Suprapubic skin (tissue), 4 donors: ENCODE measurements around the genes KIF19 and CD300A.

DNA sequence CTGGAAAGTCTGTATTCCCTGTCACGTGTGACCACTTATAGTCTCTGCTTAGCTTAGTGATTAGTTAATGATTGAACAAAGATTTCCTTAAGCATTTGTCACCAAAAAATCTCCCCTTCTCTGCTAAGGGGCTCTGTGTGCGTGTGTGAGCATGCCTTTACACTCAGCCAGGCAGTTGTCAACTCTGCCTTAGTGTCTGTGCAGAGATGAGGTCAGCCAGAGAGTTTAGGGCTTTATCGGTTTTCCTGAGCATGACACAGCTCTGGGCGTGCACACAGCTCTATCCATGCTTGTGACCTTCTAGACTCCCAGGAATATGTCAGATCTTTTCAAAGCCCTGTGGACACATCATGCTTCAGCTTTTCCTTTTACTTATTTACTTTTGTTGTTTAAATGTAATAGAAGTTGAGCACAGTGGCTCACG is 21.8 kb downstream of the DNAI2 start:
- PRO-cap: no peak
- RAMPAGE, long total RNA, 4 experiments: no peak in any of the 4 experiments

DNA sequence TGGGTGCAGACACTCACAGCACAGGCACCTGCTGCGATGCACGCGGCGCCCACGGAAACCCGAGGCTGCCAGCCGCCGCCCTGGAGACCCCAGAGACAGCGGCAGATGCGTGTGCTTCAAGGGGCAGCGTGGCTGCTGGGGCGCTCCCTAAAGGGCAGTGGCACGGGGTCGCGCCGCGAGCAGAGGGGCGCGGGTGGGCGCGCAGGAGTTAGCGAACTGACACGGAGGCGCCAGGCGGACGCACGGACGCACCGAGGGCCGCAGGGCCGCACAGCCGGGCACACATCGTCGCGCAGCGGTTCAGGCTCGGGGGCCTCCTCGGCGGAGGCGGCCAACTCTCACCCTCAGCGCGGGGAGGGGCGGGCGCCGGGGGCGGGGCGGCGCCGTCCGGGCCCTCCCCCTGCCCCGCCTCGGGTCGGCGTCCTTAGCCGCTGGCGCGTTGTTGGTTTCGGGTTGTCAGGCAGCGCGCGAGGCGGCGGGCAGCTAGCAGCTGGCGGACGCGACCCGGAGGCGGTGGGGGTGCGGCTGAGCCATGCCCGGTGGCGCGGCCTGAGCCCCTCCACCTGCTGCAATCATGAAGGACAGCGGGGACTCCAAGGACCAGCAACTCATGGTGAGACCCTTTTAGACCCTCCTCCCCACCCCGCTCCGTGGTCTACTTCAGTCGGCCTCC is at the start of gene KIF19:
Gene KIF19 (plus strand): TSS at position 451 of the 673 bp plus-strand sequence.
- PRO-cap: no peak
- RAMPAGE, long total RNA, 4 experiments: no peak in any of the 4 experiments

GRCh38 chr17:74387904-74388131 is 20.5 kb downstream of the GPR142 start:
- PRO-cap: no peak
- RAMPAGE, long total RNA, 4 experiments: no peak in any of the 4 experiments

DNA sequence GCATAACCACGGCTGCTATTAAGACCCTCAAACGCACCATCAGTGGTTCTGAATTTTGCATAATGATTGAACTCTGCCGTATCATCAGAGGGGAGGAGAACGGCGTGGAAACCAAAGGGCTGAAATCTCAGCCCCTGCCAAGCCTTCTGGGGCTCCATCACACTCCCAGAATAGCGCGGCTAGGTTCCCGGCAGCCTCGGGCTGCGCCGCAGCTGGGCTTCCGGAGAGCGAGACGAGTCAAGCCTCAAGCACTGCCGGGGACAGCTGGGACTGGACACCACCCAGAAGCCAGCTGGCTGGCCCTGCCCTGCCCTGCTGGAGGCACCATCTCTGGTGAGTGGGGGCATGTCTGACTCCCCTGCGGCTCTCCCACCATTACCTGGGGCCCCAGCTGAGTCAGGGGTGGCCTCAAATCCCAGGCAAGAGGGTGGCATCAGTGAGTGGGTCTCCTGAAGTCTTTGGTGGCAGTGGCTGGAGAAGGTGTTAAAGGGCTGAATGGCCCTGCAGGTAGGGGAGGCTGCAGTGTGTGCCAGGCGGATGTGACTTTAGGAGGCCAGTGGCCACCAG is 7.2 kb upstream of the GPRC5C start:
- PRO-cap: no peak
- RAMPAGE, long total RNA, 4 experiments: no peak in any of the 4 experiments

DNA sequence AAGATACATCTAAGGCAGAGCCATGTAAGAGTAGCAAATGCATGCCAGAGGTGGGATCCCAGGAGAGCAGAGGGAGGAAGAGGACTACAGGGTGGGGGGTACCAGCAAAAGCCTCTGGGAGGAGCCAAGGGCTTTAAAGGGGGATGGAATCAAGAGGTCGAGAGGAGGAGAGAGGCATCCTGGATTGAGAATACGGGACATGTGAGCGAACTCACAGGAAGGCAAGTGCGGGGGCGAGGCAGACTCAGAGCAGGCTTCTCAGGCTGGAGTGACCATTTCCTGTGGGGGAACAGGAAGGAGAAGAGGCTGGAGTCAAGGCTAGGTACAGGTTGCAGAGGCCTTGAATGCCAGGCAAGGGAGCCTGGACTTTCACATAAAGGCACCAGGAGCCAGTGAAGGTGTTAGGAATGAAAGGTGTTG is 5.5 kb upstream of the GPRC5C start:
- PRO-cap: no peak
- RAMPAGE, long total RNA, 4 experiments: no peak in any of the 4 experiments

DNA sequence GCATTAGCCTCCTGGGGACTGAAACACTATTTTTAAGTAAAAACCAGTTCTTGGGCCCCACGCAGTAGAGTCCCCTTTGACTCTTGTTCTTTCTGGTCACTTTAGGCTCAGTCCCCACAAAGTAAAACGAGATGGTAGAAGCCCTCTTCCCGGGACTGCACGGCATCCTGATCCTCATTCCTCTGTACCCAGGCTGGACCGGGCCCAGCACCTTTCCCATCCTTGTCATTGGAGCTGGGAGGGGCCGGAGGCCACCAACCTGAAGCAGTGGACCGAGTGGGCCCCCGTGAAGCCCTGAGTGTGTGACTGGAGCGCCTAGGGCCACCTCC is 17.2 kb upstream of the CD300A start:
- PRO-cap: no peak
- RAMPAGE, long total RNA, 4 experiments: no peak in any of the 4 experiments

DNA sequence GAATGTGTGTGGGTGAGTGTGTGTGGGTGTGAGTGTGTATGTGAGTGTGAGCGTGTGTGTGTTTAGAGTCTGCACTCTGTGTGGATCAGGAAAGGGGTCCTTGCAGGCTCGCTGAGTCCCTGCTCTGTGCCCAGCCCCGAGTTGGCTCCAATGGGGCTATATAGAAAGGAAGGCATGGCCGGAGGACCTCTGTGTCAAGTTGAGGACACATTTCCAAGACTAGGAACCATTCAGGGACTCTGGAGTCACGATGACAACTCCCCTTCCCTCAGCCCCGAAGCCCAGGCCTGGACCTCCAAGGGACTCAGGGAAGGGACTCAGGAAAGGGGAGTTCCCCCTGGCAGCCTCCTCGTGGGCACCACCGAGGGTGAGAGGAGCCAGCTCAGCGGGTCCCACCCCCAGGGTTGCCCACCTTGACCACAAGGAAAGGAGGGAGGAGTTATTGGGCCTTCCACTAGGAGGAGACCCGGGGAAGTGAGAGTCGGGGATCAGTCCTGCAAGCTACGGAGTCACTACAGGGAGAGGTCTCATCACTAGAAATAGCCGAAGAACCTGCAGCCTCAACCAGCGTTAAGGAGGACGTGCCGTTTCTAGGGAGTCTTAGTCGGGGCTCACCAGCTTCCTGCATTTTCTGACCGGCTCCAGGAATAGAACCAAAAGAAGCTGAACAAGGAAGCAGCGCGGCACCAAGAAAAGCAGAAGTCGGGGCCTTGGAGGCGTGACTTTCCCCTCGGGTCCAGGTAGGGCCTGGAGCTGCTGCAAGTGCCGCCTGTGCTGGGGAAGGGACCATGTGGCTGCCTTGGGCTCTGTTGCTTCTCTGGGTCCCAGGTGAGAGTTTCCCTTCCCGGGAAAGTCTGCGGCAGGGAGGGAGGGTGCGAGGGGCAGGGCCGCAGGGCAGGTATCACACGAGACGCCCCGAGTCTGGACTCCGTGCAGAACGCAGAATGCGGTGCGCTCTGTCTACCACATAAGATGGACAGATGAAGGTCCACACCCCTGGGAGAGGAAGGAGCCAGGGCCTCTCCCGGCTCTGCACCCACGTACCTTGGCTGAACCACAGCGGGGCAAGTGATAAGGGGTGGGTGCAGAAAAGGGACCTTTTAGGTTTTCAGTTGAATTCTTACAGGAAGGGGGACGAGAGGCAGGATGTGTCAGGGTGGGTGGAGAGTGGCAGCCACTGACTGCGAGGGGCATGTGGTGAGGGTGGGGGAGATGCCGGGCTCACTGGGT is at the start of gene CD300A:
Gene CD300A (plus strand): TSS at position 719 of the 1,230 bp plus-strand sequence.
- PRO-cap: unidirectional peak, plus-strand start at position 765 of the sequence
- RAMPAGE, long total RNA, 4 experiments: start-site peak on the plus strand in 3 of 4 experiments, centred at positions 742 to 766 of the sequence, 5 to 16 reads per replicate

DNA sequence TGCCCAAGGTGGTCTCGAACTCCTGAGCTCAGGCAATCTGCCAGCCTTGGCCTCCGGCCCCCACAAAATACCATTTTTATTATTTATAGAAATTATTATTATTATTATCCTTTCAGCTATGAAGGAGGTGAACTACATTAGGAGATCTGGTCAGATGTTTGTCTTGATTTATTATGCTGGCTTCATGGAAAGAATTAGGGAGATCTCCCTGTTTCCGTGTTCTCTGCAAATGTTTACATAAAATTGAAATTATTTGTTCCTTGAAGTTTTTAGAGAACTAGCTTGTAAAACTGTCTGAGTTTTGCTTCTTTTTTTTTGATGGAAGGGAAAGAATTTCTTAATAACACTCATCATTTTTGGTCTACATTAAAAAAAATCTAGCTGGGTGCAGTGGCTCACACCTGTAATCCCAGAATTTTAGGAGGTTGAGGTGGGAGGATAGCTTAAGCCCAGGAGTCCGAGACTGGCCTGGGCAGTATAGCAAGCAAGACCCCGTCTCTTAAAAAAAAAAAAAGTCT is 2.5 kb downstream of the CD300A start:
- PRO-cap: no peak
- RAMPAGE, long total RNA, 4 experiments: no peak in any of the 4 experiments

- PRO-cap: no peak
- RAMPAGE, long total RNA, 4 experiments: no peak in any of the 4 experiments
These were observed 18.6 kb downstream of the CD300LB start for GRCh38 chr17:74512376-74513278.

DNA sequence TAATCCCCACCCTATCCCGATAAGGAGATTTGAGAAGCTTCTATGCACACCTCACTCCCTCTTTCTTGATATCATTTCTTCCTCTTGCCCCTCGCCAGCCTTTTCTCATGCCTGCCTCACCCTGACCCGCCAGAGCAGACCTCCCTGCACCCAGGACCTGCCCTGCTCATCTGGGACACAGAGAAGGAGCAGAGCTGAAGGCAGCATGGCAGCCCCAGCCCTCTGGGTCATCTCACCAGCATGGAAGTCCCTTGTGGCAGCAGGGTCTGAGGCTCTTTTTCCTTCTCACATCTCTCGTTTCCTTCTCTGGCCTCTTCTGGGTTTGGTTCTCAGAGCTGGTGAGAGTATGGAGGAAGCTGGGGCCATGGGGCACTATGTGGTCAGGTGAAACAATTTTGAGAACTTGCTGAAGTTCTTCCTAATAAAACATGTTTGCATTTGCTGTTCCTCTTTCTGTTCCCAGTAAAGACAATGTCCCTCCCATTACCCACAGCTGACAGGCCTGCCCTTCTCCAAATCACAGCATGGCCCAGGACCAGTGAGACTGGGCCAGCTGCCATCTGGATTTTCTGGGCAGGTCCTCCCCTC is 21.3 kb upstream of the CD300C start:
- PRO-cap: no peak
- RAMPAGE, long total RNA, 4 experiments: no peak in any of the 4 experiments

DNA sequence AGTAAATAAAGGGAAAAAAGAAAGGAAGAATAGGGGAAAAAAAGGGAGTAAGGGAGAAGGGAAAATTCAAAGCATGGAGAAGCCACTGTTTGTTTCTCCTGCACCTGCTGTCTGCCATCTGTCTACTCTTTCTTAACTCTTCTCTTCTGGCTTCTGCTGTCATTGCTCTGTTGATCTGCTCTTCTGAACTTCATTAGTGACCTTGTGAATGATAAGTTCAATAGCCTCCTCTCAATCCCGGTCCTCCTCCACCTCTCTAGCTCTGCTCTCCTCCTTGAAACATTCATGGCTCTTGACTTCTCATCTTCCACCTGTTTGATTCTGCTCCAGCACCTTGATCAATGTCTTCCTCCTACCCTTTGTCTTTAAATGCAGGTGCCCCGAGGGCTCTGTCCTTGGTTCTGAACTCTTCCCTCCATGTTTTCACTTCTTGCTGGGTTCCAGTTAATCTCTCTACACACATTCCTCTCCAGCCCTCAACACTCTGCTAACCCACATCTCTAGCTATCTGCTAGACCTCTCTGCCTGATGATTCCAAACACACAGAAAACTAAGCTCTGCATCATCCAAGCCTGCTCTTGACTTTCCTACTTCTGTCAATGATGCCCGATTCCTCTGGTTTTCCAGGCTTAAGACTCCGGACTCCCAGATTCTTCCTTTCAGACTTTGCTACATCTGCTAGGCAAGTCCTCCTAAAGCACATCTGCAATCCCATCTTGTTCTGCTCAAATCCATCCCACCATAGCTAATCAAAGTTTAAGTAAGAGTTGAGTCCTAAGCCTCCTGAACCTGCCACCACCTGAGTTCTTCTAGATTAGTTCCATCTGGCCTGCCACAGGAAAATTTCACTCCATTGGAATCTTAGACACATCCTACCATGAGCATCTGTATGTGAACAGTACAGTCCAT is 13.4 kb downstream of the CD300E start:
- PRO-cap: no peak
- RAMPAGE, long total RNA, 4 experiments: no peak in any of the 4 experiments

GRCh38 chr17:74677470-74677929 is 35.2 kb downstream of the CD300LF start:
- PRO-cap: no peak
- RAMPAGE, long total RNA, 4 experiments: no peak in any of the 4 experiments

DNA sequence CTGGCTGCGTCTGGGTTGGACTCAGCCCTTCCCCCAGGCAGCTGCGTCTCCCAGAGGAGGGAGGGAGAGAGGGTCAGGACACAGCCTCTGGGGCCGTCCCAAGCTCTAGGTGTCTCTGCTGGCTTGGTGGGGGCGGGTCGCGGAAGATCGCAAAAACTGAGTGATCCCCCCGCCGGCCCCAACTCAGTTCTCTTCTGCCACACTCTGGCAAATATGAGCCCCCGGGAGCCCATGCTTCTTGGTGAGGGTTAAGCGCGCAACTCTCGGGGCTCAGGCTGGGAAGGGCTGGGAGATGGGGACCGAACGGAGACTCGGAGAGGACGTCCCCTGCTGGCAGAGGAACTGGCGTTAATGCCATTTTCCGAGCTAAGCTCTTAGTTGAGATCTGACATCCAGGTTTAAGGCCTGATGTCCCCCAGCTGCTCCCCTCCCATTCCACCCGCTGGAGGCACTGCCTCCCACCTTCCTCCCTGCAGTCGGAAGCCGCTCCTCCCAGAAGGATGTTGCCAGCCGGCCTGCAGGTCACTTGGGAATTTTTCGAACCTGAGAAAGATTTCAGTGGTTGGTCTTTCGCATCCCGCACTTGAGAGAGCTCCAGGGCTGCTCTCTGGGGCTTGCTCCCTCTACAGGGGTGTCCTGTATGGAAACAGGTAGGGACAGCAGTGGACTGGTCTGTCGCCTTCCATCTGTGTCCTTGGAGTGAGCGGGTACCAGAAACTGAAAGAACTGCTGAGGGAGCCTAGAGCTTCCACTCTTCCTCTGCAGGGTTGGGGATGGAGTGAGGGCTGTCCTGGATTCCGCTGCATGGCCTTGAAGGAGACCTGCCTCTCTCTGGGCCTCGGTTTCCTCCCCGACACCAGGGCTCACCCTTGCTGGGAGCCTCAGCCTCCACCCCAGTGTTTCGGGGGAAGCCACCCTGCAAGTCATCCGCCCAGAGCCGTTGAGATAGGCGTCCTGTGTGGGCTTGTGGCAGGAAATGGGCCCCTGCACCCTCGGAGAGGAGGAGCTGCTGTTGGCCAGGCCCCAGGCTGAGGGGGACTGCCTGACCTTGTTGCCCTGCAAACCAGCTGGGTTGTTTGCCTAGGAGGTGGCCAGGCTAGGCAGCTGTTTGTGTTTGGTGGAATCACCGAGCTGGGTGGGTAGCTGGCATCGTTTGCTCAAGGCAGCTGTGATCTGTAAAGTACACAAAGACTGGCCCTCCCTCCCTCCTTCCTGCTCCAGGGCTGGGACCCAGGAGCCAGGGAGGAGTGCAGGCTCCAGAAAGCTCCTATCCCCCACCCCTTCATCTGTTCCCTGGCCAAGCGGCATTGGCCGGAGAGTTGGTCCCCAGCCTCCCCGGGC is 832 bp downstream of the RAB37 start:
- PRO-cap: no peak
- RAMPAGE, long total RNA, 4 experiments: no peak in any of the 4 experiments

- PRO-cap: no peak
- RAMPAGE, long total RNA, 4 experiments: no peak in any of the 4 experiments
These were observed 436 bp downstream of the NHERF1 start for GRCh38 chr17:74748809-74749318.

DNA sequence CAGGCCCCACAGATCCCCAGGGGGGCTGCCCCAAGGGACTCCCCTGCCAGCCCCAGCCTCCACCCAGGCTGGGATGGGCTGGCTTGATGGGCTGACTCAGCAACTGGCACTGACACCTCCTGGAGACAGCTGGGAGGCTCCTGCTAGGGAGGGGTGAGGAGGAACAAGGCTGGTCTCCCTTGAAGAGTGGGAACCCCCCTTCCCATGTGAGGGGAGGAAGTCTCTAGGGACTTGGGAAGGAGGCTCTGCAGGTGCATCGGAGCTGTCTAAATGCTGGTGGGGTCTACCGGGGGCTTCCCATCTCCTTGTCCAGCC is 10.4 kb downstream of the NHERF1 start:
- PRO-cap: no peak
- RAMPAGE, long total RNA, 4 experiments: no peak in any of the 4 experiments

- PRO-cap: no peak
- RAMPAGE, long total RNA, 4 experiments: no peak in any of the 4 experiments
These were observed 348 bp downstream of the OTOP2 start for GRCh38 chr17:74924465-74924777.

GRCh38 chr17:74981660-74982739 is 5.4 kb upstream of the CDR2L start:
- PRO-cap: unidirectional peak, plus-strand start at chr17:74982094; bidirectional peak, plus-strand start at chr17:74982411, minus-strand start at chr17:74982306
- RAMPAGE, long total RNA, 4 experiments: no peak in any of the 4 experiments

DNA sequence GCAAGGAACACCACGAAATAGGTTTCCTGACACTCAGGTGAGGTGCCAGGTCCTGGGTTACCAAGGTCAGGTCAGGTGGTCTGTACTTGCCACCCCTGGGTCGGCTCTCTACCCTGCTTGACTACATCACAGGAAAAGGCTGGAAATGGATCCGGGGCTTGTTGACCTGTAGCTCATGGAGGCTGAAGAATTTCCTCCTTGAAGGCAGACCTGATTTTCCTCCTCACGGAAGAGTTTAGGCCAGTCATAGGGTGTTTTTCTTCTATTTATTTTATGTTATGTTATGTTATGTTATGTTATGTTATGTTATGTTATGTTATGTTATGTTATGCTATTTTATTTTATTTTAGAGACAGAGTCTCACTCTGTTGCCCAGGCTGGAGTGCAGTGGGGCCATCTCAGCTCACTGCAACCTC is 4.7 kb upstream of the CDR2L start:
- PRO-cap: no peak
- RAMPAGE, long total RNA, 4 experiments: no peak in any of the 4 experiments

DNA sequence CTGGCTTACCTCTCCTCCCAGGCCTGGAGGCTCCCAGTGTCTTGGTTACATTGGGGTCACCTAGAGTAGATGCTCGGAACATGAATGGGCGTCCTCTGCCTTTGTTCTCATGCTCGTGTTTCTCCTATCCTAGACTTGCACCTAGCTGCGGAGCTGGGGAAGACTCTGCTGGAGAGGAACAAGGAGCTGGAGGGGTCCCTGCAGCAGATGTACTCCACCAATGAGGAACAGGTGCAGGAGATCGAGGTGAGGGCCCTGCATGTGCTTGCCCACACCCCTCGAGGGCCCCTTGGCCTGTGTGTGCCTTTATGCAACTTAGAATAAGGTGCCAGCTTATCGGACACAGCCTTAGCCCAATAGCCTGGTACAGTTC is 11.9 kb downstream of the CDR2L start:
- PRO-cap: no peak
- RAMPAGE, long total RNA, 4 experiments: no peak in any of the 4 experiments

DNA sequence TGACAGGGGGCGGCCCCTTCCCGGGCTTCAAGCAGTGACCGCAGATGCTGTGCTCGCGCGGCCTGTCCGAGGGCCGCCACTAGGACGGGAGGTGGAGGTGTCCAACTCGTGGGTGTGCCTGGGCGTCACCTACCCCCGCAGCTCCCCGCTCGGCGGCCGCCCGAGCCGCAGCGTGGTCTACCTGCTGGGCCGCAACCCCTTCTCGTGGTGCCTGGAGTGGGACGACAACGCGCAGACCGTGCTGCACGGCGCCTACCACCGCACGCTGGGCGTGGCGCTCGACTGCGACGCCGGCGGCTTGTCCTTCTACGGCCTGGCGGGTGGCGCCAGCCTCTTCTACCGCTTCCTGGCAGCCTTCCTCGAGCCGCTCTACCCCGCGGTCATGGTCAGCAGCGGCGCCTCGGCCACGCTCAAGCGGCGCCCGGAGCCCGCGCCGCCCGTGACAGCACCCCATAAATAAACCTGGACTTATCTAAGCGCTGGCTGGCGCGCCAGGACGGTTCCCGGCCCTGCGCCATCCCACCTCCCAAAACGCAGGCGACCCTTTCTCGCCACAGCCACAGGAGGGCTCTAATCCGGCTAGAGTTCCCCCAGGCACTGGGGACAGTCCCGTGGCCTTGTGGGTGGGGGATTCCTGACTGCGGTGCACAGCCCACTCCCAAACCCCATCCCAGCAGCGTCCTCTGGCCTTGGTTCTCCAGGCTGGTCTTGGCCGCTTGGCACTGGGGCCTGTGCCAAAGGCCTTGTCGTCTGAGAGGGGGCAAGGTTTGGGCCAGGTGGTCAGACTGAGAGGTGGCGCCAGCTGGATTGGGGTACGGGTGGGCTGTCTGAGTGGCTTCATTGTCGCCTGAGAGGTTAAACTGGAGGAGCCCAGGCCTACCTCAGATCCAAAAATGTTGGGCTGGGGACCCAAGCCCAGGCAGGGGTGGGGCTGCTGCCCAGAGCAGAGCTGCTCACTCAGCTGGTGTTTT is 10.2 kb upstream of the SLC16A5 start:
- PRO-cap: no peak
- RAMPAGE, long total RNA, 4 experiments: no peak in any of the 4 experiments